Cardiac septum (tissue), 1 donor: ENCODE data around the genes PNPO and HOXB3.

DNA sequence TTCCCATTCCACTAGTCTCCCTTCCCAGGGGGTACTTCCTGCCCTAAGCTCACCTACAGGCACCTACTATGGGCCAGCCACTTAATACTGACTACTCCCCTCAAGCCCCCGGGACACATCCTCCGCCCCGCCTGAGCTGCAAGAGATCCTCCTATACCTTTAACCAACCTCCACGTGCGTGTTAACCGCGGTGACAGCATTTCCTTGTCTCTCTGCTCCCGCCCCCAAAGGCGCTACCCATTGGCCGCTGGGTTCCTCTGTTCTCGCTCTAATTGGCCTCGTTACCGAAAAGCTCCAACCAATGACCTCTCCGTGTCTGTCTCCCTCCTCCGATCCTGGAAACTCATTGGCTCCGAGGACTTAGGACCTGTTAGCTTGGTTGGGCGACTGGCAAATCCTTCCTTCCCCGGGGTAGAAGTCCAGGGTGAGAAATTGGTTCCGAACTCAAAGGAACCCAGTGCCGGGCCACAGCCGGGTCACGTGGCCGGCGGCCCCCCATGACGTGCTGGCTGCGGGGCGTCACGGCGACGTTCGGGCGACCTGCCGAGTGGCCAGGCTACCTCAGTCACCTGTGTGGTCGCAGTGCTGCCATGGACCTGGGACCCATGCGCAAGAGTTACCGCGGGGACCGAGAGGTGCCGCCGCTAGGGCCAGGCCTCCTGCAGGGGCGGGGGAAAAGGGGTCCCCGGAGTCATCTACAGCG lies at the start of gene PNPO:
Gene PNPO (plus strand): TSS at position 393 of the 703 bp plus-strand sequence.
- PRO-cap: bidirectional peak, plus-strand start at position 414 of the sequence, minus-strand start at position 235 of the sequence

- PRO-cap: no peak
These were observed 11.2 kb downstream of the COPZ2 start for GRCh38 chr17:48026330-48026908.

DNA sequence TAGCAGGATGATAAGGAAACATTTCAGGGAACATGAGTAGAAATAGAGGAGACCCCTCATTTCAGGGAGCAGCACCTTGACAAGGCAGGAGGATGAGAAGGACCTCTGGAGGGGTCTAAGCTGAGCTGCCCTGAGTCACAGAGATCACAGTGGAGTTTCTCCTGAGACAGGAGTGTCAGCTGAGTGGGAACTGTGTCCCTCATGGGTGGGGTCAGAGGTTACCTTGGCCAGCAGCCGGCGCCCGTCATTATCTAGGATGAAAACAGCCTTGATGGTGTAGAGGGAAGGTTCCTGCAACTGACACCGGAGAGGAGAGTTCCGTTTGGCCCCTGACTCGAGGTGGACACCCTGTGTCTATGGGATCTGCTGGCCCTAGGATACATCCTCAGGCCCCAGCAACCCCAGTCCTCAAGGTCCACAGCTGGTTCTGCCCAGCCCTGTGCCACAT lies 944 bp downstream of the COPZ2 start:
- PRO-cap: no peak

DNA sequence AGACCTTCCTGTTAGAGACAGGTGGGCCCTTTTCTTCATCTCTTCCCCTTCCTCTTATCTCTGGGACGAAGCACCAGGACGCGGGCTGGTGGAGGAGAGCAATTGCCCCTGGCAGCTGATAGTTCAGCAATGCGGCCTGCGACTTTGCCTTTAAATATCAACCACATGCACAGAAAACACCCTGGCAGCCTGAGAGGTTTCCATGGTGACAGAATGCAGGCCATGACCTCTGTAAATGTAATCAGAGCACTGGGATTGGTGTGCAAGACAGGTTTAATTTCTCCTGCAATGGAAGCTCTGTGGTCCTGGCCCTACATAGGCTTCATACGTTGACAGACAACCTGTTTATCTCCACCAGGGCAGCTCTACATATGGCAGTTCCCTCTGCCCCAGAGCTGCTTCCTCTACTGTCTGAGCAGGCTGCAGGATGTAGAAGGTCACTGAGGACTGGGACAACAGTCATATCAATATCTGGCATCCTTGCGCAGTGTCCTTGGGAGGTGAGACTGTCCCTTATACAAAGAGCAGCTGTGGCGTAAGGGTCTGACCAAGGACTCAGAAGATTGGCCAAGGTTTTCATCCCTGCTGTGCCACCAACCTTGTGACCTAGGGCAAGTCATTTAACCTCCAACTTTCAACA lies 10.1 kb upstream of the SKAP1 start:
- PRO-cap: no peak

- PRO-cap: no peak
These were observed 42.3 kb upstream of the SKAP1 start for GRCh38 chr17:48472393-48472732.

- PRO-cap: no peak
These were observed 2.7 kb downstream of the HOXB1 start for GRCh38 chr17:48528013-48528637.

GRCh38 chr17:48589974-48590798 lies at the start of gene HOXB3:
TSS of gene HOXB3 (minus strand) at chr17:48590241.
- PRO-cap: no peak

- PRO-cap: no peak
These were observed 3.1 kb upstream of the HOXB5 start for GRCh38 chr17:48596690-48596995.

GRCh38 chr17:48637827-48638275 lies 11.7 kb upstream of the HOXB9 start:
- PRO-cap: no peak

- PRO-cap: no peak
These were observed 13.0 kb upstream of the HOXB9 start for GRCh38 chr17:48639129-48639626.

DNA sequence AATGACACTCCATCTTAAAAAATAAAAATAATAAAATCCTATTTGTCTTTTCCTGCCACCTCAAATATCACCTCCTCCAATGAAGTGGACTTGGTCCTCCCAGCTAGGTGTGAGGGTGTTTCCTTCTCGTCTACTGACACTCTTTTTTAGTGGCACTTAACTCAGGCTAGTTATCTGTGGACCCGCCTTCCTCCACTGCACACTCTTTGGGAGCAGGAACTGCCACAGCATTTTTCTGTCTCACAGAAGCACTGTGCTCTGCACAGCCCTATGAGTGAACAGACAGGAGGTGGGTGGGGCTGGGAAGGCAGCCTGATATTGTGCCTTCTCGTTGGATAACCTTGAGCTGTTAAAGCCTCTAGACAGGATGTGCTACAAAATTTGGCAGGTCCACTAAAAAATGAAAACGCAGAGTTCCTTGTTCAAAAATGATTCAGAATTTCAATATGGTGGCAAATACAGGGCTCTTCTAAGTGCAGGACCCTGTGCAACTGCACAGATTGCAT lies 31.9 kb upstream of the HOXB13 start:
- PRO-cap: no peak

DNA sequence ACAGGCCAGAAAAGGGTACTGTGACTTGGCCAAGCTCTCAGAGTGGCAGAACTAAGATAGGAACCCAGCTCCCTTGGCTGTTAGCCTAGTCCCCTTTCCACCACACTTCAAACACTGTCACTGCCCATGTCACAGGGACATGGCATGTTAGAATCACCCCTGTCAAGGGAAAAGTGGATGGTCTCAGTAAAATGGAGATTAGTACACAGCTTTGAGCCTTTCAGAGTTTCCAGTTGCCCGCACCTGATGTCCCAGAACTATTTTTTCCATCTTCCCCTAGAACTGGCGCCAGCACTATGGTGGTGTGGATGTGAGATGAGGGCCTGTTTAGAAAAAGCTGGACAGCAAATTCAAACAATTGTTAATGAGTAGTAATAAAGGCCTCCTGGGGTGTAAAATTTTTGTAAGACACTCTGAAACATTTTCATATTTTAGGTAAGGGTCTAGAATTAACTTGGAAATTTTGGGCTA lies 1.8 kb downstream of the CALCOCO2 start:
- PRO-cap: no peak

GRCh38 chr17:48847866-48848584 lies 17.2 kb downstream of the CALCOCO2 start:
- PRO-cap: no peak

GRCh38 chr17:48873208-48873722 lies 19.3 kb upstream of the ATP5MC1 start:
- PRO-cap: no peak

- PRO-cap: no peak
These were observed 6.4 kb upstream of the B4GALNT2 start for GRCh38 chr17:49126283-49126537.

- PRO-cap: no peak
These were observed 1.9 kb downstream of the ABI3 start for GRCh38 chr17:49212359-49212789.

DNA sequence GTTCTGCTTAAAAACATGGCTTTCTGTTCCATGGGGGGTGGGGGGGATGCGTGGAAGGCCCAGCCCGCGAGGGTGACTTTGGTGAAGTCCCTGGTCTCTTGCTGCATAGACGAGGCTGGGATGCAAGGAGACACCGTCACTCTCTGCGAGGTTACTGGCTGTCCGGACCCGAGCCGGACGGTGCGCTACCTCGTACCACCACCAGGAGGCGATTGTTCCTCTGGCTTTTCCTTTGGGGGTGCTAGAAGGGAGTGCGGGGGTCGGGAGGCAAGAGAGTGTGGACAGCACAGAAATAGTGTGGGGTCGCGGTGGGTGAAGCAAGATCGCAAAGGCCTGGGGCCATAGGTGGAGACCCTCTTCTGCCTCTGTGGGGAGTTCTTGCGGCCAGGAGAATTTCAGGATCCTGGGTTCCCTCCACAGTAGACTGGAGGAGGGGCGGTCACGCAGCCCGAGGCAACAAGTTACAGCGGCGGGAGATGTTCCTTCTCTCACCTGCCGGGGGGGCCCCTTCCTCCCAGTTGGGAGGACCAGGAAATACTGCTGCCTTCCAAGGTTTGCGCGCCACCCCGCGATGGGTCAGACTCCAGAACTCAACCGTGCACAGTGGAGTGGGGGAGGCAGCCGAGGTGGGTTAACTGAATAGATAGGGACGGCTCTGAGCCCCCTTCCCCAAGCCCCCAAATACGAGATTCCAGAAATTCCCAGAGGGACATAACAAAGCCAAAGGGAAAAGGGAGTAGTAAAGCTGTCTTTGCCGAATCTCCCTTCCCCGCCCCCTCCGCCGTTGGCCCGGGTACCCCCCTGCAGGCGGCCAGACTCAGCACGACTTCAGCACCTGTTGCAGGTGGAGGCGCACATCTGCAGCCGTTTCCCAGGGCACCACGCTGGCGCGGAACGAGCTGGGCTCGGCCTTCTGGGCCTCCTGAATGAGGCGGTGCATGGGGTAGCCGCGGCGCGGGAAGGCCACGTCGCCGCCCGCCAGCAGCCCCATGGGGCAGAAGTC lies 6.9 kb downstream of the PHOSPHO1 start:
- PRO-cap: no peak

DNA sequence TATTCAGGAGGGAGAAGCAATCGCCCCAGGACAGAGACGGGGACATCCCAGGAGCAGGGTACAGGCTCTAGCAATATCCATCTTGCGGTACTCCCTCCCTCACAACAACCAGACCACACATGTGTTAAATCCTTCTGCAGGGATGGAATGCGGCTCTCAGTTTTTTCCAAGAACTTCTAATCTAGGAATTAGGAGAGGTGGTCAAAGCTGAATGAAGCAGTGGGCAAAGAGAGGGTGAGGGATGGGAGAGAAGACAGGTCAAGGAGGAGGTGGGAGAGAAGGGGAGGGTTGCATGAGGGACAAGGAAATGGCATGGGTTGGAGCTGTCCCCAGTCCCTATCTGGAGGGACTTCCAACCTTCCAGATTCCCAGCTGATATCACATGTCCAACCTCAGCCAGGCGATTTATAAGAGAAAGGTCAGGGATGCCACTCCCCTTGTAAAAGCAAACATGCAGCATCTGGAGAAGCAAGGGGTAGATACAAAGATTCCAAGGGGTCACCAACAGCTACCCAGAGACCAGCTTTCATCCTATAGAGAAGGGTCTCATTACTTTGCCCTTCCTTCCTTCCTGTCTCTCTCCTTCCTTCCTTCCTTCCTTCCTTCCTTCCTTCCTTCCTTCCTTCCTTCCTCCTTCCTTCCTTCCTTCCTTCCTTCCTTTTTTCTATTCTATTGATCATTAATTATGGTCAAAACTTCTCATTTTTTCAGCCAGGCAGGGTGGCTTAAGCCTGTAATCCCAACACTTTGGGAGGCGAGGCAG lies 2.7 kb downstream of the PHOSPHO1 start:
- PRO-cap: no peak

DNA sequence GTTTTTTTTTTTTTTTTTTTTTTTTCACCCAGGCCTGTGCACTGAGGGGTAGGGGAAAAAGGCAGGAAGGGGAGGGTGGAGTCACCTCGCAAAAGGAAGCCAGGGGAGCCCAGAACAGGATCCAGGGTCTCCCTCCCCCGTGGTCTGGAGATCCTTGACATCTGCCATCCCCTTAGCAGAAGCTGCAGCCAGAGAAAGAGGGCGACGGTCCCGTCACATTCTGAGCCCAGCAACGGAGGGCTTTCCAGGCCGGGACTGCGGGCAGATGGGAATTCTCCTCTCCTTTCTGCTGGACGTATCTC lies 29.1 kb upstream of the PHOSPHO1 start:
- PRO-cap: bidirectional peak, plus-strand start at position 178 of the sequence, minus-strand start outside the sequence; bidirectional peak, plus-strand start outside the sequence, minus-strand start at position 257 of the sequence

- PRO-cap: no peak
These were observed 6.6 kb downstream of the PHB1 start for GRCh38 chr17:49408204-49408456.